Progenitor cell of endocrine pancreas (in vitro differentiated cells): ENCODE measurements around a stretch of chr11.

DNA sequence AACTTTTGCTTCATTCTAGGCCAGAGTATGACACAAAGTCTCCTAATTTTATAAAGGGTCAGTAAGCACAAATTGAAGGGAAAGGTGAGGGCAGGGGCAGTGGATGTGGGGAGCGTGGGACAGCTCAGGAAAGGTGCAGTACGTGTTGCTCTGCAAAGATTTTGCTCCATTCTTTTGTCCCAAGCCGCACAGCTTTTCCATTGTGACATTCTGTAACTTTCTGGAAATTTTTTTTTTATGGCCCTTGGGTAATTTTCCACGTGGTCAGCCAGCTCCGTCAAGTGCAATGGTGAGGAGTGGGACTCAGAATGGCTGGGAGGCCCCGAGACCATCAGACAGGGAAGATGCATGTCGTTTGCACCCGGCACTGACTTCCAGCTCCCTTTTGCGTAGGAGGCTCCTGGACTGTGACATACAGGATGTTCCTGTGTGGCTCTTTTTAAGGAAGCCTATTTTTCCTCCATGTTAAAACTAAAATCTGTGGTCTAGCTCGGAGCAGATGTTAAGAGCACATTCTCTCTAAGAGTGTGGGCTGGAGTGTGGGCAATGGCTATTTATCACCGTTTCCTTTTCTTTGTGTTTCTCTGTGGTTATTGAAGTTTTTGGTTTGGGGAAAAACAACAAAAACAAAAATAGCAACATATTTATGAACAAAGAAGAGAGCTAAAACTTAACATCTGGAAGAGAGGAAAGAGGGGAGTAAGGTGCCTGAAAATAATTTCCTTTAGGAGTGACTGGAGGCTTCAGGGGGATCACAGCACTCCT, 41.0 kb upstream of the AMPD3 start:
- PRO-cap: no peak

GRCh38 chr11:10564678-10565224, 3.7 kb downstream of the LYVE1 start:
- PRO-cap: no peak

DNA sequence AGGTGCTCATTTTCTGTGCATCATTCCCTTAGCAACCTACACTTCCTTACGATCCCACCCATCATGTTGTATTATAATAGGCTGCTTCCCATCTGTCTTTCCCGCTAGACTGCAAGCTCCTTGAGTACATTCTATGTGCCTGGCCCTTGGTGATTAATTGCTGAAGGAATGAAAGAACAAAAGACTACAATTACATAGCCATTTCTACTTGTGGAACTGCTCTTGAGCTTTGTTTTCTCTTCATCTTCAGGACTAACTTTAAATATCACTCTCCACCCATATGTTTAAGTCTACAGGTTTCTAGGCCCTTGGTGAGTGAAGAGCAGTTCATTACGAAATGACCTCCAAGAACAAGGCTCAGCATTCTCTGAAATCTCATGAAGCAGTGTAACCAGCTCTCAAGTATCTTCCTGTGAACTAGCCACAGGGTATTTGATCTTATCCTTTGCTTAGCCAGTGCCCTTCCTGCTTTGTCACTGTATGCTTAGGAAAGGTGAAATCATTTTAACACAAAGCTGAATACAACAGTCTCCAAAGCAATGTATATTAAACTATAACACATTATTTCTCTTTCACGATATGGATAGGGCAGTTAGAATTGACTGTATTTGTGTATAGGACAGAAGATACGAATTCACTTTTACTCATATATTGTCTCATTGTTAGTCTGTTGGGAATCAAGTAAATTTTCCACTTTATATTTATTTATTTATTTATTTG, 20.4 kb upstream of the LYVE1 start:
- PRO-cap: no peak

- PRO-cap: no peak
These were observed 33.5 kb upstream of the LYVE1 start for GRCh38 chr11:10601823-10602507.

DNA sequence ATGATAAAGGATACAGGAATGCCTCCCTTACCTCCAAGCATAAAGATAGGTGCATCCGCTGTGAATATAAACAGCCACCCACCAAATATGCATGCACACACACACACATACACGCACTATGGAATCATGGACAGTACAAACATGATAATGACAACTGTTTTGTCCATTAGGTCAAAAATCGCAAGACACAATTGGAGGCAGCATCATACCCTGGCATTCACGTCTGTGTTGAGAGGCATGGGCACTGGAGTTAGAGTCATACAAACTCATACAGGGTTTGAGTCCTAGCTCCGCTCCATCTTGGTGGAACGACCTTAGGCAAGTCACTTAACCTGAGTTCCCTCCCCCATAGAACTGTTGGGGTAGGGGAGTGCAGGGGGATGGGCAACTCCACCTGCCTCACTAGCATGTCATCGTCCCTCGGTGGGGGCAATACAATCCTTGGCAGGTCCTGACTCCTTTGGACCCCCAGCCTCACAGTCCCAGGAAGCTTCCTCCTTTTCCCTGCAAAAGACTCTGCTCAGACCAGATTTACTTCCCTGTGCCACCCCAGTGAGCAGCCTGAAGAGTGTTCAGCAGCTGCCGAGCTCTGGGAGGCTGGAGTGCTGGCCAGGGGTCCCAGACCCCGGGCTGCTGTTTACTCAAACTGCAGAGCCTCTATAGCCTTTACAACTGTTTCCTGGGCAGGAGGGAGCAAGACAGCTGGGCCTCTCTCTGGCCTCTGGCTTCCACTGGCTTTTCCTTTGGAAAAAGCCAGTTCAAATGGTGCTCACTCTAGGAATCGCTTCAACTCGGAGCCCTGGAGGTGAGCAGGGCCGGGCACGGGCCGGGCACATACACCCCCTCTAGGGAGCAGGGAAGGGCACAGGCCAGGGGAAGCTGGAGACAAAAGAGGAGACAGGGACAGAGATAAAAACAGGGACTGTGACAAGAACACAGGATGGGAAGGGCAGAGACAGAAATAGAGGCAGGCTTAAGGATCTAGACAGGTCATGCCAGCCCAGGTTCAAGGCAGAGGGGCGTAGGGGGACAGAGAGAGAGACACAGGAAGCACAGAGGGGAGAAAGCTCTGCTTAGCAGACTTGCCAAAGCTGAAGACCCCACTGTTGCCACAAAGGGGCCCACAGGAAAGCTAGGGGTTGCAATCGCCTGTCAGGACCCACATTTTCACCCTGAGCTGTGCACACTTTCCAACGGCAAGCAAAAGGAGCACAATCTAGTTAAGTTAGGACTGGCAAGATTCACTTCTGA, 1.0 kb downstream of the IRAG1 start:
- PRO-cap: no peak

GRCh38 chr11:10803688-10804897, 4.6 kb downstream of the EIF4G2 start:
- PRO-cap: no peak

- PRO-cap: no peak
These were observed 2.0 kb downstream of the EIF4G2 start for GRCh38 chr11:10806714-10807144.

GRCh38 chr11:11243012-11243637, 109.9 kb downstream of the CSNK2A3 start:
- PRO-cap: no peak

DNA sequence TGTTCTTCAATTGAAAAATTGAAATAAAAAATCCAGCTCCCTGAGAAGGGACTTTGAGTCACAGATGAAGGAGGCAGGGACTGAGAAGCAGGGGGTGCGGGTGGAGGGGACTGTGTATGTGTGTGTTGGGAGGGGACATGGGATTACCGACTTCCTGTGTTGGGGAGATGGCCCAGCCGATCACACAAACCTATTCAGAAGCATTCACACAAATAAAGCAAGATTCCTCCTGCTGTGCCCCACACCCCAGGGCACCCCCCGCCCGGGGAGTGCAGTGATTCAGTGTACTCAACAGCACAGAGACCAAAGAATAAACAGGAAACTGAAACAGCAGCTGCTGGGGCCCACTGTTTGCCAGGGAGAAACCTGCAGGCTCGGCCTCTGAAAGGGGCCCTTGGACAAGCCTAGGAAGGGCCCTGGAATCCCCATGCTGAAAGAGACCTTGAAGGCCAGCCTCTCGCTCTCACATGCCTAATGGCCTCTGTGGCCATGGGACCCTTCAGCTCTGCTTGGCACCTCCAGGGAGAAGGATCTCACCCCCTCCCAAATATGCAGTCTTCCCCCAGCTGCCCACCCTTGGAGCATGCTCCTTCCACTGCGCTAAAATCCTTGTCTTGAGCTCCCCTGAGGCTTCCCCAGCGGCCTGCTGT, 73.0 kb downstream of the CSNK2A3 start:
- PRO-cap: no peak

DNA sequence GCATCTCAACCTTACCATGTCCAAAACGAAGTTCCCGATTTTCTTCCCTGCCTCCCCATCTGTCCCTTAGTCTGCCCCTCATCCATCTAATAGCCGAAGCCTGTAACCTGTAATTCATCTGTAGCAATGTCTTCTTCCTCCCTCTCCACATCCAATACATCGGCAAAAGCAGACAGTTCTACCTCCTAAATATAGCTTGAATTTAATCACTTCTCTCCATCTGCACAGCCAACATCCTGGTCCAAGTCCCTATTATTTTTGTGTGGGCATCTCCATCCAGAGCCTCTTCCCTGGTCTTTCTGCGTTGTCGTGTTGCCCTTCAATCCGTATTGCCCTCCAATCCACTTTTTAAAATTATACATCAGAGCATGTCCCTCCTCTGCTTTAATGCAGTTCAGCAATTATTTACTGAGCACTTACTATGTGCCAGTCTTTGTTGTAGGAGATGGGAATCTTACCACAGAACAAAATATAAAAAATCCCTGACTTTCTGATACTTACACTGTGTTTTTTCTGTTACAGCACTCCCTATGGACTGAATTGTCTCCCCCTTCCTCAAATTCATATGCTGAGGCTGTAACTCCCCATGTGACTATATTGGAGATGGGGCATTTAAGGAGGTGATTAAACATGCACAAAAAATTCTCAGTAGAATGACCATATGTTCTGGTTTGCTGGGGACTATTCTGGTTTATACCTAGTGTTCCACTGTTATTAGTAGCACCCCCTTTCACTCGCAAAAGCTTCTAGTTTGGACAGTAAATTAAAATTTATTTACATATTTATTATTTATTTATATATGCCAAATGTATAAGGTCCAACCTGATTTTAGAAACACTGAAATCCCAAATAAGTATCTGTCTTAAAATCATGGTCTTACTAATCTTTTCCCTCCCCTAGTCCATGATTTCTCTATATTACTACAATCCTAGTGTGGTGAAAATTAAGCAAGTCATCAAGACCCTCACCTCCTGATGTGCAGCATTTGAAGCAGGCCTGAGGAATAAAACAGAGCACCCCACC, 2.0 kb upstream of the CSNK2A3 start:
- PRO-cap: no peak

GRCh38 chr11:11413872-11414885, 61.1 kb upstream of the CSNK2A3 start:
- PRO-cap: no peak

DNA sequence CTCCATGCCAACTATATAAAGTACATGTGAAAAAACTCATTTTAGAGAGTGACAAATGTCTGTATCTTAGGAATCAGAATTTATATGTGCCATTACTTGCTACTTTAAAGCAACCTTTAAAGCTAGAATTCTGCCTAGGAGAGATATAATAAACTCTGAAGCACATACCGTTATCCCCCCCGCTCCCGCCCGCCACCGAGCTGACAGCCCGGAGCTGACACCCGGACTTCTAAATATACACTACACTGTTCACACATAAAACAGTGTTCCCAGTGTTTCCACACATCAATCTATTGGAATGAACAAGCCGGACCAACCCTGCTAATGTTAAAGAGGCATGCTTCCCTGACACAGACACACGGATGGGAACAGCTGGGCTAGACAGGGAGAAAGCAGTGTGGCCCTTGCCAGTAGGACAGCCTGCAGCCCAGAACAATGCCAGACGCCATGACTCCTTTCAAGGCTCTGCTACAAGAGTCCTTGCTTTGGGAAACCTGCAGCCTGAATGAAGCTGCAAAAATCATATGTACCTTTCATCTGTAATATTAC, 108.4 kb upstream of the CSNK2A3 start:
- PRO-cap: no peak

- PRO-cap: no peak
These were observed 51.9 kb downstream of the GALNT18 start for GRCh38 chr11:11569923-11570309.

GRCh38 chr11:11760280-11760799, 81.4 kb upstream of the USP47 start:
- PRO-cap: no peak

DNA sequence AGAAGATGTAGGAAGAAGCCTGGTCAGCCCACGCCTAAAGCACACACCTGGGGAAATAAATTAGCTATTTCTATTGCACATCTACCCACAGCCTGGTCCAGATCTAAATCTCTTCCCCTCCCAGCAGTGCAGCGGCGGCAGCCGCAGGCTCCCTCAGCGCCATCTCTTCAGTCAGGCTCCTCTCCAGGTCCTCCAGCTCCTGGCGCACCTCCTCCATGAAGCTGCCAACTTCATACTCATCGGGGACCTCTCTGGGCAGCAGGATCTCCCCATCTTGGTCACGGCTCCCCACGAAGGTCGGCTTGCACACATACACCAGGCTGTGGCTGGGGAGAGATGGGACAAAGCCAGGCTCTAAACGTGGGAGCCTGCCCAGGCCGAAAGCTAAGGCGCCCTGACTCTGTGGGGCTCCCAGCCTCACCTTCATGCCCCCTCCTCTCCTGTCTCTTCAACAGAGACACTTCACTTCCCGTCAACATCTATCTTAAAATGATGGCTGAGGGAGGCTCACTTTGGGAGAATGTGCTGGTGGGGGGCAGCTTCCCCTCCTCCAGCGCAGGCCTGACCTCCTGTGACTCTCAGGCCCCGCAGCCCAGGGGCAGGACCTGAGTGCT, 44.0 kb downstream of the DKK3 start:
- PRO-cap: no peak

GRCh38 chr11:12066645-12067568, 43.5 kb upstream of the MICAL2 start:
- PRO-cap: no peak

DNA sequence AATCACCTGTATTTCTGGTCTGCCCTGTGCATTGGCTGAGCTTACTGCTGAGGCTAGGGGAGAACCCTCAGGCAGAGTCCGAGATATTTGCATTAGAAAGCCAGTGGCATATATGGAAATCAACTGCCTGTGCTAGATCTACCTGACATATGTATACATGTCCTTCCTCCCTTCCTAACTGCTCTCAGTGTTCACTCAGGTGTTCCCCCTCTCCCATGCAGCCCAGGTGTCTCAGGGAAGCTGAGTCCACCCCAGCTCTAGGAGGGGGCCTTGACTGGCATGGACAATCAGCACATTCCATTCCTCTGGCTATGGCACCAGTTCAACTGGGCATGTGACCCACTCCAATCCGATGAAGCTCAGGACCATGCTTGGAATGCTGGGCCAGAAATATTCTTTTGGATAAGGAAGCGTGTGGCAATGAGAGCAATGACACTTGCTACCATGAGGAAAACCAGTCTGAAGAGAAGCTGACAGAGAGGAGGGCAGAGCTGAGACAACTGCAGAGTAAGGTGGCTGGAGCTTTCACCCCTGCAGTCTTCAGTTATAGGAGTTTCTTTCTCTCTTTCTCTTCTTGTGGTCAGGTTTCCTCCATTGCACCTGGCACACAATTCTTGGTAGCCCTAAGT, 6.6 kb upstream of the MICAL2 start:
- PRO-cap: no peak

DNA sequence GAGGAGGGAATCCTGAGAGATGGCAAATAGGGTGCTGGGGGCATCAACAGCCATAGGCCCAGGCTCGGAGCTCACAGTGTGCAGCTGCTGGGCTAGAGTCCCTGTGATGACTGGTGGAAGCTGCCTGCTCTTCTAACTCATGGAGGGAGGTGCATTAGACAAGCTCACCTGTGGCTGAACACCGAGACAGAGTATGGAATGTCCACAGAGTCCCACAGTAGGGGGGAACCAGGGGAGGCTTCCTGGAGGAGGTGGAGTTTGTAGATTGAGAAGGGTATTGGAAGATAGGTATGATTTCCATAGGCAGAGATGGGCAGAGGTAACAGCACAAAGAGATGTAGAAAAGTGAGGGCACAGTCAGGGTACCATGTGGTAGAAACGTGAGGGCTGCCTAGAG, 9.9 kb downstream of the MICAL2 start:
- PRO-cap: no peak

DNA sequence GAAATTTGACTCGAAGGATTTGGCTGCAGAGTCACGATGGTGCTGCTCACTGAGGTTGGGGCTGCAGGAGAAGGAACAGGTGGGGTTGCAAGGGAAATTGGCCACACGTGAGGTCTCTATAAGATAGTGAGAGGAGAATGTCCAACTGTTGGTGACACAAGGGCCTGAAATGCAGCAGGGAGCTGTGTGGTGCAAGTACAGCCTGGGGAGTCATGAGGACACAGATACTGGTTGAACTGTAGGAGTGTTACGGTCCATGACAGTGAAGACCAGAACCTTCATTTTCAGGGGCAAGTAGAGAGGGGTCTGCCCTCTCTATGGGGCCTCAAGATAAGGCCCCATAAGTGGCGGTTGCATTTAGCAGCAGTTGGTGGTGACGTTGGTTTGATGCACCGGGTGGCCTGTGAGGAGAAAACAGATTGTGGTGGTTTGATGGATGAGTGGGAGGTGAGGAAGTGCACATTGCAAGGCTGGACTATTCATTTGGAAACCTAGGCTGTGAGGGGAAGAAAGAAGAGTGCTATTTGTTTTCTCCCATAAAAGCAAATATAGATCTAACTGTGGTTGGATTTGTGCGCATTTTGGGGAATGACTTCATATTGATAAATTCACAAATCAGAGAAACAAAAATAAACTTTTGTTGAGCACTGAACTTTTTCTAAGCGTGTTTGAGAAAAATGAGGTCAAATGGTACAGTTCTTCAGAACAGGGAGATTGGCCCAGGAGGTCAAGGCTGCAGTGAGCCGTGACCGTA, 39.4 kb downstream of the MICAL2 start:
- PRO-cap: no peak

DNA sequence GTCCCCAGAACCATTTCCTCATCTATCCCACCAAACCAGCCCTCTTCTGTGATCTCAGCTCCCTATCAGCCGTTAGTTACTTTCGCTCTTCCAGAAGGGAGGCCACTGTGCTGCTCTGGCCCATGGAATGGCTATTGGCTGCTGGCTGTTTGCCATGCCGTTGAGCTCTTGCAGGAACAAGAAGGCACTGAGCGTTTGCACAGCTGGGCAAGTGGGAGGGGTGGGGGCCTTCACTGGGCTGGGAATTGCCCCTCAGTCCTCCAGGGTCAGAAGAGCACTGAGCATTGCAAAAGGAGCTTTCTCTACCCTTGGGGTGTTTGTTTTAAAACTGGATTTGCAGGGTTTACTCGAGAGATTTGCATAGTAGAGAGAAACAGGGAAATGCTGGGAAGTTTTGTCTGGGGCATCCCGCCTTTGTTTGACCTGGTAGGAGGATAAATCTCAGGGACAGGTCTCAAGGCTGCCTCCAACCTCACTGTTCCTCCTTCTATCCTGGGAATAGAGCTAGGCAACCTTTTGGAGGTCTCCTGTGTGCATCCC, 129.0 kb upstream of the PARVA start:
- PRO-cap: bidirectional peak, plus-strand start at position 422 of the sequence, minus-strand start at position 143 of the sequence